Paraaortic lymph node (tissue), 1 donor: Measurements from ENCODE around the genes CCDC134 and SREBF2.

- PRO-cap = no peak
These were observed 16.9 kb downstream of the POLR3H start for GRCh38 chr22:41526952-41528196.

DNA sequence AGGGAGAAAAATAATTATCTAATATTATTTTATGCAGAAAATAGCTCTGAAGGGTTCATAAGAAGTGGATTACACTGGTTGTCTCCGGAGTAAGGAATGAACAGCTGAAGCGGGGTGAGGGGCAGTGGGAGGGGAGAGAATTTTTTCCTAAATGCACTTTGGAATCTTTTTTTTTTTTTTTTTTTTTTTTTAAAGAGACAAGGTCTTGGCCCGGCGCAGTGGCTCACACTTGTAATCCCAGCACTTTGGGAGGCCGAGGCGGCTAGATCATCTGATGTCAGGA is 6.7 kb upstream of the POLR3H start:
- PRO-cap = no peak

- PRO-cap = no peak
These were observed 650 bp upstream of the CSDC2 start for GRCh38 chr22:41560042-41560678.

GRCh38 chr22:41613389-41613981 is 7.4 kb downstream of the DESI1 start:
- PRO-cap = no peak

DNA sequence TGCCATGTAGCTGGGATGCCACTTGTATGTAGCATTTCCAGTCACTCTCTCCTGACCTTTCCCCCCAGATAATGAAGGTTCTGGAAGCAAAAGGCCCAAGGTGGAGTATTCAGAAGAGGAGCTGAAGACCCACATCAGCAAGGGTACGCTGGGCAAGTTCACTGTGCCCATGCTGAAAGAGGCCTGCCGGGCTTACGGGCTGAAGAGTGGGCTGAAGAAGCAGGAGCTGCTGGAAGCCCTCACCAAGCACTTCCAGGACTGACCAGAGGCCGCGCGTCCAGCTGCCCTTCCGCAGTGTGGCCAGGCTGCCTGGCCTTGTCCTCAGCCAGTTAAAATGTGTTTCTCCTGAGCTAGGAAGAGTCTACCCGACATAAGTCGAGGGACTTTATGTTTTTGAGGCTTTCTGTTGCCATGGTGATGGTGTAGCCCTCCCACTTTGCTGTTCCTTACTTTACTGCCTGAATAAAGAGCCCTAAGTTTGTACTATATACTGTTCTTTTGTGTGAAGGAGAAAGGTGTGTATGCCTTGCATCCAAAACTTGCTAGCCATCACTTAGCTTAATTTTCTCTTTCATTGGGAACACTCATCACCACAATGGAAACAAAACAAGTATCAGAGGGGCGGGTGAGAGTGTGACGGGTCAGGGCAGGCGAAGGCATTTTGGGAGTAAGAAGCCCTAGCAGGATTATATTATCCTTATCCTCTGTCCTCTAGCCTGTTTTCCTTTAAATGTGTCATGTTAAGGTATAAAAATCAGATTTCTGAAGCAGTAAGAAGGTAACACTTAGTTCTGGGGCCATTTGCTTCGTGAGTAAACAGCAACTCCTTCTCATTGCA is 24.9 kb downstream of the SNU13 start:
- PRO-cap = no peak

- PRO-cap = bidirectional peak, plus-strand start at chr22:41800315, minus-strand start at chr22:41800218; bidirectional peak, plus-strand start at chr22:41800472, minus-strand start at chr22:41800364; bidirectional peak, plus-strand start at chr22:41800679, minus-strand start at chr22:41800508
These were observed at the start of gene CCDC134 for GRCh38 chr22:41799579-41800819. CCDC134 (plus strand) TSS chr22:41800679.

DNA sequence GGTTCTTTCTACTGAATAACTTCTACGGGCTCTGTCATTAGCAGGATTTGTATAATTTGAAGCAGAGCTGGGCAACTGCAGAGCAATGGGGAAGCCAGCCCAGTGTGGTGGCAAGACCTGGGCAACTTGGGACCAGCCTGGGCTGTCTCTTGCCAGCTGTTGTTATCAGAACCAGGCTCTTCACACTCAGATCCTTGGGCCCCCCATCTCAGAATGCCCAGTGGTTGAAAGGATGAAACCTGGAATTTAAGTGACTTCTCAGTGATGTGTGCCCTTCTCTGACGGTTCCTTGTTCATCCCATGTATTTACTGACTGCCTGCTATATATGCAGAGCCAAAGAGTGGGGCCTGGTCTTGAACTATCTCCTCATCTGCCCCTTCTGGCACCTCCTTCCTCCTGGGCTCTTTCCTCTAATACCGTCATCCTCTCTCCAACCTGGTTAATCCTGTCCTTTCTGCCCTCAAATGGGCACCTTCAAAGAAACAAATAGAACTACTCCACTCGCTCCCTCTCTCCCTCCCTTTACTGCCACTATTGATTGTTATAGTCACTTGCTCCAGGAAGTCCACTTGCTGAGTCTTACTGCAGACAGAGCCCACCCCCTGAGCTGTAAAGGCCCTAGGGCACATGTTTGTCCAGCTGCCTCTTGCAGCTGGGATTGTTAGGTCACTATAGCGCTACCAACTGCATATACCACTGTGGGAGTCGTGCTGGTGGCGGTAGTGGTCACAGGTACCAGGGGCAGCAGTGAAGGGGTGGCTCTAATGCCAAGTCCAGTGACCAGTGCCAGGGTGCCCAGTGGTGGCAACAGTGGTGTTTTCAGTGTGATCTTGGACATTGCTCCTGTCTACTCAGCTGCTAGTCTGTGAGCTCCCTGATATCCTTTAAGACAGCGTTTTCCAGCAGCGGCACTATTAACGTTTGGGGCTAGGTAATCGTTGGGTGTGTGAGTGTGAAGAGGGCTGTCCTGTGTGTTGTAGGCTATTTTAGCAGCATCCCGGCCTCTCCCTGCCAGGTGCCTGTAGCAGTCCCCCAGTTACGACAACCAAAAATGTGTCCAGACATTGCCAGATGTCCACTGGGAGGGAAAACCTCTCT is 4.5 kb upstream of the SREBF2 start:
- PRO-cap = no peak

GRCh38 chr22:41833057-41833393 is at the start of gene SREBF2:
SREBF2 (plus strand) TSS chr22:41833105.
- PRO-cap = bidirectional peak, plus-strand start at chr22:41833133, minus-strand start at chr22:41832911

GRCh38 chr22:41859200-41859510 is 26.2 kb downstream of the SREBF2 start:
- PRO-cap = no peak

- PRO-cap = no peak
These were observed 9.2 kb downstream of the SHISA8 start for GRCh38 chr22:41905538-41906204.

- PRO-cap = no peak
These were observed 8.2 kb upstream of the TNFRSF13C start for GRCh38 chr22:41934687-41935400.

- PRO-cap = no peak
These were observed 3.3 kb downstream of the CENPM start for GRCh38 chr22:41943607-41944158.

DNA sequence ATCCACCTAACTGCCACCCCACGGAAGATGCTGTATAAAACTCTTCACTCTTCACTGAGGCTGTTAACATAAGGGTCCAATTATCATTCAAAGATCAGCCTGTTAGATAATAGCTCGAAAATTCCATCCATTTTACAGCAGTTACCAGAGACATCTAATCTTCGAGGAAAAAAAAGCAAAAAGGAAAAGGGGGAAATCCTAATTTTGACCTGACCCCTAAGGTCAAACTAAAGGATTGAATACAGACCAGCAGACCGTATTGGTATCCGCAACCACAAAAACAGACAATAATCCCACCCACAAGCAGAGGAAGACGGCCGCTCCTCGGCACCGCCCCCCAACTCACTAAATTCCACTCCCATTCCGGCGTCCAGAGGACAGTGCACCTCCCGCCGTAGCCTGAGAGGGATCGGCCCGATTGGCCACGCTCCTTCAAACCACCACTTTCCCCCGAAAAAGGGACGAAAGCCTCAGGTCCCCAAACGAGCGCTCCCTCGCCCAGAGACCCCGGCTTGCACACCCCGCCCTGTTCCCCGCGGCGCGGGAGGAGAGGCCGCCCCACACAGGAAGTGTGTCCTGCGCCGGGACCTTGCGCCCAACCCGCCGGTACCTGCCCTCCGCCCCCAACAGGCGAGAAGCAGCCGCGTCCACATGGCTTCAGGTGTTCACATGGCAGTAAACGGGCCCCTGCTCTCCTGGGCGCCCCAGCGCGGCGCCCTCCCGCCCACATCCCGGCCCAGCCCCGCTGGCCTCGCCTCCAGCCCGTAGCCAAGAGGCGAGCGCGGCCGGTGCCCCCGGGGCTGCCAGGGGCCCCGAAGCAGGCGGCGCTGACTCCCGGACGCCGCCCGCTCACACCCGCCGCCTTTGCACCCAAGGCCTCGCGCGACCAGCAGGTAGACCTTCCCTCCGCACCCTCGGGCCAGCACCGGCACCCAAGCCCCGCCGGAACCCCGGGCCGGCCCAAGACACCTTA is 1.0 kb downstream of the TCF20 start:
- PRO-cap = unidirectional peak, plus-strand start at position 664 of the sequence

GRCh38 chr22:42376655-42377151 is 55.5 kb downstream of the NFAM1 start:
- PRO-cap = no peak

- PRO-cap = no peak
These were observed 6.6 kb downstream of the NFAM1 start for GRCh38 chr22:42425511-42426190.

DNA sequence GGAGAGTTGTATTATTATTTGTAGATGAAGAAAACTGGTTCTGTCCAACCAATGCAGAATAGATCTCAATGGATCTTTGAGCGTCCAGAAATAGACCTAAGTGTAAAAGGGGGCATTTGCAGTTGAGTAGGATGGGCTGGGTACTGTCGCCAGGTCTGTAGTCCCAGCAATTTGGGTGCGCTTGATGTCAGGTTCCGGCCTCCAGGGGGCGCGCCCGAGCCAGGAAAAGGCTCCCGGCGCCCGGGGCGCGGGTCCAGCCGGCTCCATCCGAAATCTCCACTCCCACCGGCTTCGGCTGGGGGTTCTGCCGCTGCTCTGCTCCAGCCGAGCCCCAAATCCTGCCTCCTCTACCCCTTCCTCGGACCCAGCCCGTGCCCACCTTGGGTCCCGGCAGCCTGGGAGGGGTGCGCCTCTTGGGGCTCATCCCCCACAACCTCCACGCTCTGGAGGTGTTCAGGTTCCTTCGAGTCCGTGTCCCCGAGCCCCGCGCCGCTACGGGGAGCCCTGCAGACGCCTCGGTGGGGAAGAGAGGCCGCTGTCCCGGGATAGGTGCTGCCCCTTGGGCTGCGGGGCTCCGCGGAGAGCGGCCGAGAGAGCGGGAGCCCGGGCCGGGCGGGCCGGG is 12.9 kb upstream of the CYB5R3 start:
- PRO-cap = no peak

- PRO-cap = no peak
These were observed 22.1 kb upstream of the CYB5R3 start for GRCh38 chr22:42671291-42671704.

DNA sequence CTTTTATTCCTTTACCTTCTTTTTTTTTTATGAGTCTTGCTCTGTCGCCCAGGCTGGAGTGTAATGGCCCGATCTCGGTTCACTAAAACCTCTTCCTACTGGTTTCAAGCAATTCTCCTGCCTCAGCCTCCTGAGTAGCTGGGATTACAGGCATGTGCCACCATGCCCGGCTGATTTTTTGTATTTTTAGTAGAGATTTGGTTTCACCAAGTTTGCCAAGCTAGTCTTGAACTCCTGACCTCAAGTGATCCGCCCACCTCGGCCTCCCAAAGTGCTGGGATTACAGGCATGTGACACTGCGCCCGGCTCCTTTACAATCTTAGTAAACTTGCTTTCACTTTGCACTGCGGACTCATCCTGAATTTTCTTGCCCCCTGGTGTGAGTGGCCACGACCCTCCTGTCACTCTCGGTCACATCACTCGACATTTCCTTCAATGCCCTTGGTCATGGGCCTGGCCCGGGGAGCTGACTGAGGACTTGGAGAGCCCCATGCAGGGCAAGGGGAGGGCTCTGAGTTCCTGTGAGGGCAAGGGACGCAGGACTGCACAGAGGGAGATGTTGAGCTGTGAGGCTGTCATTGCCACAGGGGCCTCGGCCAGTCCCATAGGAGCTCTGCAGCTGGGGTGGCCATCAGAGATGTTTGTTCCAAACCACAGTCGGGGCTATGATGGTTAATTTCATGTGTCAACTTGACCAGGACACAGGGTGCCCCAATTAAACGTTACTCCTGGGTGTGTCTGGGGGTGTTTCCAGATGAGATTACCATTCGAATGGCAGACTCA is 21.4 kb downstream of the A4GALT start:
- PRO-cap = no peak

DNA sequence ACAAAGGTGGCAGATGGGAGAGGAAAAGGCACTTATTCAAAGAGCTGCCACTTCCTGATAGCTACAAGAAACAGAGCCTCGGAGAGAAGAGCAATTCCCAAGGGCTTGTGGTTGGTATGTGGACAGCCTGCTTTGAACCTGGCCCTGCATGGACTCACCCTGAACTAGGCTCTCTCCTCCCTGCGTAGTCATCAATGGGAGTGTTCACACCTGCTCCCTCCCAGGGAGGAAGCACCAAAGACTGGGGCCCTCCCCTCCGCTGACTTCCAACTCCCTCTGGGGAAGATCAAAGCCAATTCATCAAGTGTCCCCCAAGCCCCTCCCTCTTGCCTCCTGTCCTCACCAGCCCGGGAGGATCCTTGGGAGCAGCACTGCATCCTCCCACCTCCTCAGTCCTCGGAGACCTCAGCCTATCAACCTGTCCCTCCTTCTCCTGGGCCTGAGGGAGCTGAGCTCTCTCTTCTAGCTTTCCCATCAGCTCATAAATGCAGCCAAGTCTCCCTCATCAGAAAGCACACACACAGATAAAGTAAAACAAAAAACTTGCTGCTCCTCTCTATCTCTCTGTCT is 3.4 kb downstream of the A4GALT start:
- PRO-cap = no peak

GRCh38 chr22:42769825-42770545 is 49.3 kb upstream of the A4GALT start:
- PRO-cap = unidirectional peak, minus-strand start at chr22:42770123